Colonic mucosa (tissue), 1 donor: ENCODE measurements around the gene RNF17.

GRCh38 chr13:23367892-23368324 lies 65.6 kb downstream of the SACS start:
- PRO-cap: no peak

DNA sequence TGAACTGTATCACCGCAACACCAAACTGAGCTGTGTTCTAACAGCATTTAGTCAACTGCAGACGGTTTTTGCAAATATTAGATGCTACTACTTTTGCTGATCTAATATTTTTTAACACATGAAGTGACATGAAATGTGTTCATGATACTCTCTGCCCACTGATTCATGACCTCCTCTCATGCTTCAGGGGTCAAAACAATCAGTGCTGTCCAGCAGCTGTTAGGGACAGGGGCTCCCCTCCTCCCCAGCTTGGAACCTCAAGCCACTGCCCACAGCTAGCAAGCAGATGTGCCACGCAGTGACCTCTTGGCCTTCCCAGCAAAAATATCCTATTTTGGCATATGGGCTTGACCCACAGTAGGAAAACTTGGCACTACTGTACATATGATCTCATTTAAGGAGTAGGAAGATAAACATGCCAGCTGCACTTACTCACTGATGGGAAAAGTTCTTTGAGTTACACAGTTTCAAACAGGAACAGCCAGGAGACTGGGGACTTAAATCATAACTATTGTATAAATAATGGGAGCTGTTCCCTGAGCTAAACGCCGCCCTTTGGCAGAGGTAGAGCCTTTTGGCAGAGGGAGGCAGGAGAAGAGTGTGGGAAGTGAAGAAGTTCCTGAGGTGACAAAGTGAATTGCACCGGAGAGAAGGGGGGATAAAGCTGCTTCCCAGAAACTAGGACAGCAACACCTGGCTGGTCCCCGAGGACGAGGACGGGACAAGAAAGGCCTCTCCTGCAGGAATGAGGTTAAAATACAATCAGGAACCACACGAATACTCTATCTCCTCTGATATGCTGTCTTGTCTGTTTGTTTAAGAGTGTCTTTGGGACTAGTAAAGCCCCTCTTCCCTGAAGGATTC lies 6.1 kb downstream of the SACS start:
- PRO-cap: no peak

- PRO-cap: no peak
Measured at GRCh38 chr13:23506479-23507286, 63.5 kb upstream of the TNFRSF19 start.

GRCh38 chr13:23946095-23946325 lies 56.8 kb upstream of the MIPEP start:
- PRO-cap: no peak

DNA sequence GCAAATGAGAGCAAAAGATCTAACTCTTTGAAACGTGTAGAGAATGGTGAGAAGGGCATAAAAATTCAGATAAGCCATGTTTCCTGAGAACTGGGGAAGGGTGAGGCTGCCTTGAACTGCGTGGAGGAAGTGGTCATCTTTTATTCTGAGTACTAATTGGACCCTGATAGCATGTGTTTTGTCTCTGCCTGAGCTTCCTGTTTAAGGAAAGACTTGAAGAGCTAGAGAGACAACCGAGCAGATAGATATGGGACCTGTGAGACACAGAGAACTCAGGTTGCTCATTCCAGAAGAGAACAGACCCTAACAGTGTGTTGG lies 106.5 kb upstream of the MIPEP start:
- PRO-cap: no peak

GRCh38 chr13:24184843-24185423 lies 24.4 kb downstream of the SPATA13 start:
- PRO-cap: no peak

GRCh38 chr13:24215542-24216390 lies 55.2 kb downstream of the SPATA13 start:
- PRO-cap: no peak

DNA sequence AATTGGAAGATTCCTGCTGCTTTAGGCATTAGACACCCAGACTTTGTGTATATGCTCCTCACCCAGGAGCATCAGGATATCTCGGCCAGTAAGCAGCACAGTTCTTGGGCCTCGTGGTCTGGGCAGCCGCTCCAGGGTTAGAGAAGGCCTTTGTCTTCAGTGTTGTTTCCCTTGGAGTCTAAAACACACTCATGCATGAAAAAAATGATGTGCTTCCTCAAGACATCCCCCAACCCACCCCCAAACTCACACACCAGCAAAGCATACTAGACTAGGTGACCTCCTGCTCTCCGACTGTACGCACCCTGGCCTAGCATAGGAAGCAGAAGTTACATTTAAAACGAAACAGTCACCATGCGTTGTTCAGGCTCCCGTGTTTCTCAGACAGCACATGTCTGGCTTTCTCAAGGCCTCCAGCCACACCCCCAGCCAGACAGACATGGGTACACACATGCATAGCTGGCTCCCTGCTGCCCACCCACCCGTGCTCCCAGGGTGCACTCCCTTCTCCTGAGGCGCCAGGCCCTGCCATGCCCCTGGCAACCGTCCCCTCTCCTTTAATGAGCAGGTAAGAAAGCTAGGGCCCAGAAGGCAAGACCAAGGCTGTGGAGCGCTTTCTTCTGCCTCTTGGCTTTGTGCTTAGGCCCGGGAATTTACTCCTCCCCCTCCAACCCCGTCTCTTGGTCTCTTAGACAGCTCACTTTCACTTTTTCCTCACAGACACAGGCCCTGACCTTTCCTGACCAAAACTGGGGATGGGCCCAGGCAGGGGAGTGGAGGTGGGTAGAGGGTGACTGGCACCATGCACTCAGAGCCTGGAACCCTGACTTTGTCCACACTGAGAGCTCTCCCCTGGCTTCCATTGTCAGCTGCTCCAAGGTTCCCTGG lies 28.6 kb upstream of the C1QTNF9 start:
- PRO-cap: no peak

DNA sequence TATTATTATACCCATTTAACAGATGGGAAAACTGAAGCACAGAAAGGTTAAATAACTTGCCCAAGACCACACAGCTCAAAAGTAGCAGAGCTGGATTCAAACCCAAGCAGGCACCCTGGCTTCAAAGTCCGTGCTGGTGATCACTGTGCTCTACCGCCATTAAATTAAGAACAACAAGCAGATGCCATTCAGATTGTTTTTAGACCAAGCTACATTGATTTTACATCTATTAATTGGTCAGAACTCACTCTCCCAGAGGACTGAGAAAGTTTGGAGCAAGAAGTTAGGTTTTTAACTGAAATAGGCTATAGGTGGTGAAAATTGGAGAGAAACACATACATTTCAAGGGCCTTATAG lies 13.6 kb upstream of the C1QTNF9 start:
- PRO-cap: no peak

- PRO-cap: bidirectional peak, plus-strand start at chr13:24669195, minus-strand start at chr13:24669049
Measured at GRCh38 chr13:24668960-24669468, 11.2 kb upstream of the ATP12A start.

GRCh38 chr13:24763949-24764317 lies at the start of gene RNF17:
RNF17 (plus strand) TSS chr13:24764169.
- PRO-cap: no peak

DNA sequence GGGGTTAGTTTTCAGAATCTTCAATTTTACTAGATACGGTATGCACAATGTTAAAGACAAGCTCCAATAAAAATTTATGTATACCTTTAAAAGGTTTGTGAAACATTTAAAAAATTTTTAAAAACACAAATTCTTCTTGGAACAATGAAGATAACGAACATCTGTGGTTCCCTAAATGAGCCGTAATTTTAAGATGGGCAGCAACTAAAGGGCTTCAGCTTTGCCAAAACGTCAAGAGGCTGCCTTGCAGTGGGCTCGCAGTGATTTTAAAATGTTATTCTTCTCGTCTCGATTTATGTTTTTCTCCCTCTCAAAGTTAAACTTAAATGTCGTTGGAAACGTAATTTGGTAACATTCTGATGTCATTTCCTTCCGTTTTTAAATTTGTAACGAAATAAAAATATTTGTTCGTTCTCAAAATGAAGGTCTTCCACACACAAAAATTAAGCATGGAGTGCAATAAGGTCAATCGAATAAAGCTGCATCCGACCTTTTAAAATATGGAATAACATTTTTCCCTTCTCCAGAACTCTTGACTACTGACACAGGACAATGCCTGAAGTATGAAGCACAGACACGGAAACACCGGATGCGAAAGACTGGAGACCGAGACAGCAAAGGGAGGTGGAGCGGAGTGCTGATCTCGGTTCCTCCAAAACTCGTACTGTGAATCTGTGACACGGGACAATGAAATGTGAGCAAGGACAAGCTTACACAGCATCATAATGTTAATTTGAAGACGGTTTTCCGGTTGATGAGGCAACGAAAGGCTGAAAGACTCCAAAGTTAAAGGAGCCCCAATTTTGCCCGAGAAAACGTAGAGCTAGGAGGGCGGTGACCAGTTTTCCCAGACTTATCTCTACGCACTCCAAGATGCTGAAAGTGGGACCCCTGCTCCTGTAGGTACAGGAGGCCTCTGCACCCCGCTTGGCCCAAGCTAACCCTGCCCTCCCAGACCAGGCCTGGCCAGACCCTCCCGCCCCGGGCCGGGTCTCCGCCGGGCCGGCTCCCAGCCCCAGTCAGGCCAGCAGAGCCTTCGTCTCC lies 846 bp downstream of the MTMR6 start:
- PRO-cap: bidirectional peak, plus-strand start at position 594 of the sequence, minus-strand start at position 616 of the sequence; bidirectional peak, plus-strand start at position 687 of the sequence, minus-strand start at position 666 of the sequence

DNA sequence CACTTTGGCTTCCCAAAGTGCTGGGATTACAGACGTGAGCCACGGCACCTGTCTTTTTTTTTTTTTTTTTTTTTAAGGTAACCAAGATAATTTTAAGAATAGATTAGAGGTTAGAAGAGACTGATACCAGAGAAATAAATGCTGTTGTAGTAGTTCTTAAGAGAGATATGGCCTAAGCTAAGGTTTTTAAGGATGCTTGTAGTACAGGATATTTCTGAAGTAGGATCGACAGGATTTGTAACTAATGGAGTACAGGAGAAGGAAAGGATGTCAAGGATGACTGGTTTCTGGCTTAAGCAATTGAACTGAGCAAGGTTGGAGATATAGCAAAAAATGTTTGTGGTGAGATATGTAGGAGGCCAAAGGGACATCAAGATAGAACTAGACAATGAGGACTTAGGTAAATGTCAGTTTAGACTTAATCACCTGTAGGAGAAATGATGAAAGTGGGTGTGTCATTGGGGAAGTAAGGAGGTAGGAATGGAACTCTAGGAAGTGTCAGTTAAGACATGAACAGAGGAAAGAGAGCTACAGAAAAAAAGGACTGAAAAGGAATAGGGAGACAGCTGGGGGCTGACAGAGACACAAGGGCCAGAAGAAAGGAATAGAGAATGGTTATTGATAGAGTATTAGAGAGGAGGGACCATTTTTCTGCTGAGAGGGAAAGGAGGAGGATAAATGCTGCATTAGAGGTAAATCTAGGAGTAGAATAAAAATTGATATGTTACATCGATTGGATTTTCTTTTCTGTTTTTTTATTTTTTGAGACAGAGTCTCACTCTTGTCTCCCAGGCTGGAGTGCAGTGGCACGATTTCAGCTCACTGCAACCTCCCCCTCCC lies 10.4 kb downstream of the NUP58 start:
- PRO-cap: no peak

- PRO-cap: no peak
Measured at GRCh38 chr13:26018209-26018750, 33.5 kb downstream of the SHISA2 start.

- PRO-cap: no peak
Measured at GRCh38 chr13:26024412-26025256, 27.2 kb downstream of the SHISA2 start.

- PRO-cap: no peak
Measured at GRCh38 chr13:26214347-26214654, 7.8 kb downstream of the RNF6 start.

- PRO-cap: no peak
Measured at GRCh38 chr13:26460611-26460901, 96.9 kb upstream of the WASF3 start.

- PRO-cap: no peak
Measured at GRCh38 chr13:26508860-26509523, 48.5 kb upstream of the WASF3 start.

DNA sequence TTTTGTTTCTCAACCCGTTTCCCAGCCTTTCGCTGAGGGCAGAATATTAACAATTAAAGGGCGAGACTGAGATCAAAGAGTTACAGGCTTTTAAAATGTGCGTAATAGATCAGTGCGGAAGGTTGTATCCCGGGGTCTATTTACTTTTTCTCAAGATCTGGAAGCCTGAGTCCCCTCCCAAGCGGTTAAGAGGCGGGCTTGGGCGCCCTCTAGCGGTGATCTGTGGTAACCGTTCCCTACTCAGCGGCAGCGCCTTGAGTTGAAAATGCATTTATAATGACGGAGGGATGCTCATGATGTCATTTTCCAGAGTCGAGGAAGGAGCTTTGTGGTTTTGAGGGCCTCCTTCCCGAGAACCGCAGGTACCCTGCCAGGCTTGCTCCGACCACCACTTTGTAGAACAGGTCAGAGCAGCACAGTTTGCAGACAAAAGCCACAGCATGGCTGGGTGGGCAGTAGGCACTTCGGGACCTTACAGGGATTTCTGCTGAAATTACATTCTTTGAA lies 169.7 kb upstream of the GPR12 start:
- PRO-cap: no peak

DNA sequence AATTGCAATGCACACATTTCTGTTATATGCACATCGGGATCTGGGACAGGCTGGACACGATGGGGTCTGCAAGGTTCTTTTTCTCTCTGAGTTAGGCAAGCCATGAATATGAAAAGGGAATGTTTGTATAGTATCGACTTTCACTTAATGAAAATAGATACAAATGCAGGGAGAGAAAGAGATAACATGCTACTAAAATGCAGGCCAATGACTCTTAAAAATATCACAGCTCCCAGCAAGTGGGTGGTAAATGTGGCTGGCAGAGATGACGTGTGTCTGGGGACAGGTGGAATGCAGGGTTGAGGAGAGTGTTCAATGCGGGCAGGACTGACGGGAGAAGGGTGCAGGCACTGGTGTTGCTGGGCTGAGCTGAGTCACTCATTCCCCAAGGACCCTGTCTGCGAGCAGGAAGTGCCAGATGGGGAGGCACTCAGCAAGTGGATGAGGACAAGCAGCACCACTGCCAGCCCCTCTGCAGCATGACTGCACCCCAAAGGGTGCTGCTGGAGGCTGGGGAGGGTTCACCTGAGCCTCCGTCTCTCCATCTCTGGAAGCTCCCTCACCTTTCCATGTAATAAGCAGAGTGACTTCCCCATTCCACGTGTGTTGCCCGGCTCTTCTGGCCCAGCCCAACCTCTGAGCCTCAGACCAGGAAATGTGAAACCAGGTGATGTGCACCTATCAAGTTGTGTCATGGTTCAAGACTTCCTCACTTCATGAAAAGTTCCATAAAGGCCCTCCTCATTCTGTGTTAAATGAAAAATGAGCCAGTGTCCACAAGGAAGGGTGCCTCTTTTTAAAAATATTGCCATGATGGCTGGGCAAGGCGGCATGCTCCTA lies 204.2 kb upstream of the GPR12 start:
- PRO-cap: bidirectional peak, plus-strand start at position 311 of the sequence, minus-strand start at position 329 of the sequence; unidirectional peak, minus-strand start at position 549 of the sequence; unidirectional peak, minus-strand start at position 638 of the sequence